Colic lymph node (tissue), 1 donor: ENCODE data around the gene DDX21.

DNA sequence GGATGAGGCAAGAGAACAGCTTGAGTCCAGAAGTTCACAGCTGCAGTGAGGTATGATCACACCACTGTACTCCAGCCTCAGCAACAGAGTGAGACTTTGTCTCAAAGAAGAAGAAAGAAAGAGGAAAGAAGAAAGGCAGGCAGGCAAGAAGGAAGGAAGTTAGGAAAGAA, 13.2 kb upstream of the HNRNPH3 start:
- PRO-cap: no peak

DNA sequence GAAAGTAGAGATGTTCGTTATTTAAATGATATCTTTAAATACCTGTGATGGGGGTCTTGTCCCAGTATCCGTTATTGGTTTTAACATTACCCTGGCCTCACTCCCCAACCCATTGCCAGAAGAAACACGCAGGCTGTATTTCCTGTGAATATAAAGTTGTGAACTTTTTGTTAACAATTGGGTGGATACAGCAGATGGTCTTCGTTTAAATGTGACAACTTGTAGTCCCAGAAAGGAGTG, 852 bp downstream of the CCAR1 start:
- PRO-cap: no peak

DNA sequence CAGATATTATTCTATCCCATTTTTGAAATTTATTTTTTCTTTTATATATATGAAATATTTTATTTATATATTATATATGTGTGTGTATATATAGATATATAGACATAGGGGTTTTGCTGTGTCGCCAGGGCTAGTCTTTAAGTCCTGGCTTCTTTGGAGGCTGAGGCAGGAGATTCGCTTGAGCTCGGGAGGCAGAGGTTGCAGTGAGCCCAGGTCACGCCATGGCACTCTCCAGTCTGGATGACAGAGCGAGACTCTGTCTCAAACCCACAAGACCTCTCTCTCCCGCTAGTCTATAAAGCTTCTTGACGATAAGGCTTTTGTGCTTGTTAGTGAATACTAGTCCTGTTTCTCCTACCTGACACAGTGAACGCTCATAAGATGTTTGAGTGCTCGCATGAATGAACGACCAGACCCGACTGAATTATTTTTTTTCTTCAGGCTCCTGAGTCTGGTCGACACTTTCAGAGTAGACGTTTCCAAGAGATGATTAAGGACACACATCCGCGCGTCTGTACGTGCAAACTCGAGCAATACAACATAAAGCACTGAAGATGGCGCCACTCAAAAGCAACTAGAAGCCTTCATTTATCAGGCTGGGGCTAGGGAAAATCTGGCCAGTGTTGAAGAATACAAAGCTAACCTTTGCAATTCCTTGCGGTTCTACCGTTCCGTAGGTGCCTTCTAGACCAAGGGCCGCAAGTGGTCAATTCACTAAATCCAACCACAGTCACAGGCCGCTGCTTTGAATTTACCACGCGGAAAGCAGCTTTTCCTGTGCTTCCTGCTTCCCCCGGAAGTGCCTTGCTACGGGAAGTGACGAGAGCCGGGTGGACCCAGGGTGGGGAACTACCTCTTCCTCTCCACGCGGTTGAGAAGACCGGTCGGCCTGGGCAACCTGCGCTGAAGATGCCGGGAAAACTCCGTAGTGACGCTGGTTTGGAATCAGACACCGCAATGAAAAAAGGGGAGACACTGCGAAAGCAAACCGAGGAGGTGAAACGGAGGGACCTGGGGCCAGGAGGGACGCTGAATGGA, at the start of gene DDX21:
Gene DDX21, plus strand, starts transcription at position 854 of the 1,038 bp plus-strand sequence.
- PRO-cap: unidirectional peak, minus-strand start at position 492 of the sequence; bidirectional peak, plus-strand start at position 871 of the sequence, minus-strand start at position 801 of the sequence

DNA sequence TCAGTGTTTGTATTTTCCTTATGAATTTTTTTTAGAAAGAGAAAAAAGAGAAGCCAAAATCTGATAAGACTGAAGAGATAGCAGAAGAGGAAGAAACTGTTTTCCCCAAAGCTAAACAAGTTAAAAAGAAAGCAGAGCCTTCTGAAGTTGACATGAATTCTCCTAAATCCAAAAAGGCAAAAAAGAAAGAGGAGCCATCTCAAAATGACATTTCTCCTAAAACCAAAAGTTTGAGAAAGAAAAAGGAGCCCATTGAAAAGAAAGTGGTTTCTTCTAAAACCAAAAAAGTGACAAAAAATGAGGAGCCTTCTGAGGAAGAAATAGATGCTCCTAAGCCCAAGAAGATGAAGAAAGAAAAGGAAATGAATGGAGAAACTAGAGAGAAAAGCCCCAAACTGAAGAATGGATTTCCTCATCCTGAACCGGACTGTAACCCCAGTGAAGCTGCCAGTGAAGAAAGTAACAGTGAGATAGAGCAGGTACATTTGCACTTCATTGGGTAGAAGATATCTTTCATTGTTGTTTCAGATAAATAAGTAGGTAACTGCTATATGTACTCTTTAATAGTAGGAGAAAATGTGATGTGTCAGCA, 3.9 kb downstream of the DDX21 start:
- PRO-cap: no peak

DNA sequence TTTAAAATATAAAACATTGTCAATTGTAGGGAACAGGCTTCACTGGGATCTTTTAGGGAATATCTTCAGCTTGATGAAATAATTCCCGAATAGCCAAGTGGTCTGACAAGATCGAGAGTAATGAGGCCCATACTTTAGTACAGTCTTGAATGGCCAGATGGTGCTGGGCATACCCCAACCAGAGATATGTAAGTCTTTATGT, 1.3 kb downstream of the SRGN start:
- PRO-cap: no peak

- PRO-cap: no peak
Measured at GRCh38 chr10:69096103-69096540, 8.2 kb downstream of the SRGN start.

GRCh38 chr10:69100369-69101065, 12.6 kb downstream of the SRGN start:
- PRO-cap: no peak

DNA sequence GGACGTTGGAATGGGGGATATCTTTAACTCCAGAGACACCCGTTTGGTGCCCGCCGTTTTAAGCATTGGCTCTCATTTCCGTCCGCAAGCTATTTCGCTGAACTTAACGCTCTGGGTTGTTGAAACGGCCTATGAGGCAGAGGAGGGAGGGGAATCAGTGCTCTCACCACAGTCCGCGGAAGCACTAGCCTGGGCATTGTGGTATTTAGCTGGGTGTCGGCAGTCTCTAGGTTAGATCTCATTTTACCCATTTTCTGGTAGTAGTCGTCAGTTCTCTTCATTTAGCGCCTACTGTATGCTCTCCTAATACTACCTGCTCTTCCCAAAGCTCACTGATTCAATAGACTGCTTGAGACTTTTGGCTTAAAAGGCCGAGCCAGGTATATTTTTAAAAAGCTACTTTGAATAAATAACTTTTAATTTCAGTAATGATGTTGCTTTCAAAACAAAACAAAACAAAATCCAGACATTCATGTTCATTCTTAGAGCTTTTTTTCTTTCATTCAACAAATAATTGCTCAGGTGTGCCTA, 922 bp downstream of the VPS26A start:
- PRO-cap: bidirectional peak, plus-strand start at position 157 of the sequence, minus-strand start at position 67 of the sequence

GRCh38 chr10:69215337-69215810, 4.8 kb upstream of the HKDC1 start:
- PRO-cap: no peak

- PRO-cap: no peak
Measured at GRCh38 chr10:69217001-69217681, 3.0 kb upstream of the HKDC1 start.

GRCh38 chr10:69222232-69223101, 2.3 kb downstream of the HKDC1 start:
- PRO-cap: bidirectional peak, plus-strand start at chr10:69222953, minus-strand start at chr10:69222791

DNA sequence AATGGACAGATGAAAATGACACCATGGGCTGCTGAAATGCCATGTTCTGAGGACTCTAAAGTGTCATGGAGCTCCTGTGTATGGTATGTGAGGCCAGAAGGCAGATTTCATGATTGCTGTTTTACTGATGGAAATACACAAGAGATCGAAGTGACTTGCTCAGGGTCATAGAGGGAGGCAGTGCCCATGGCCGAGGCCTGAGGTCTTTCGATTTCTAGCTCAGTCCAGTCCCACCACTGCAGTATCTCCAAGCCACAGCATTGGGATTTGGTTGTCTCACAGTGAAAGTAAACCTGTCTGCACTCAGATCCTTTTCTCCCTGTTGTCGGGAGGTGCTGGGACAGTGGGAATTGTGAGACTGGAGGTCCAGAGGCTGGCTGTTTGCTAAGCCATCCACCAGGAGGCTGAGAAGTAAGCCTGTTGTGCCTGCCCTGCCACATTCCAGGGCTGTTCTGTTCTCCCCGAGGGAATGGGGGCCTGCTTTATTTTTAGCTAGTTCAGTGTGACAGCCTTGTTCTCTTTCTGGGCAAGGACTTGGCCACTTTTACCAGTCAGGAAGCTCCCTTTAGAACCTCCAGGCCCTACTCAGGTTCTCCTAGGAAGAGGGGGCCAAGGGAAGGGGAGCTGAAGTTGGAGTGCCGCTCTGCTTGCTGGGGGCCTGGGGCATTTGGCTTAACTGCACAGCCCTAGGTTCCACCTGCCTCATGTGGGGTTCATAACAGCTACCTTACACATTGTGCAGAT, 14.5 kb downstream of the HK1 start:
- PRO-cap: no peak

GRCh38 chr10:69375212-69376449, 41.1 kb downstream of the TACR2 start:
- PRO-cap: no peak

GRCh38 chr10:69415864-69416267, 852 bp downstream of the TACR2 start:
- PRO-cap: no peak

GRCh38 chr10:69464825-69465375, 13.6 kb downstream of the TSPAN15 start:
- PRO-cap: no peak

DNA sequence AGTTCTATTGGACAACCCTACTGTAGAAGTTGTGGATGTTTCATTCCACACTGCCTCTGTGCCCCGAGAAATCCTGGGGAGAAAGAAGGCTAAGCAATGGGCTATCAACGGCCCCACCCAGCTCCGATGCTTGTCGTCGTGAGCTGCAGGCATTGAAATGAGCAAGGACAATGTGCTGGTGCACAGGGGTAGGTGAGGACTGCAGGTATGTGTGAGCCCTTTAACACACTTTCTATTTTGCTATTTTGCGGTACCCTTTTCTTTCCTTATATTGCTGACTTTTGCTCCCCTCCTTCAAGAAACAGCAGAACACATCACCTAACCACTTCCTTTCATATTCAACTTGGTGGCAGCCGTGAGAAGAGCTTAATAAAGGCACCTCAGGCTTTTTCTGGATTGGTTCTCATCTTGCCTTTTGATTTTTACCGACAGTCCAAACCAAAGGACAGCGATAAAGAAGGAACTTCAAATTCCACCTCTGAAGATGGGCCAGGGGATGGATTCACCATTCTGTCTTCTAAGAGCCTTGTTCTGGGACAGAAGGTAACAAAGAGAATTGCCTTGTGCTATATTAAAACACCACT, 39.2 kb downstream of the AIFM2 start:
- PRO-cap: bidirectional peak, plus-strand start at position 335 of the sequence, minus-strand start at position 209 of the sequence

DNA sequence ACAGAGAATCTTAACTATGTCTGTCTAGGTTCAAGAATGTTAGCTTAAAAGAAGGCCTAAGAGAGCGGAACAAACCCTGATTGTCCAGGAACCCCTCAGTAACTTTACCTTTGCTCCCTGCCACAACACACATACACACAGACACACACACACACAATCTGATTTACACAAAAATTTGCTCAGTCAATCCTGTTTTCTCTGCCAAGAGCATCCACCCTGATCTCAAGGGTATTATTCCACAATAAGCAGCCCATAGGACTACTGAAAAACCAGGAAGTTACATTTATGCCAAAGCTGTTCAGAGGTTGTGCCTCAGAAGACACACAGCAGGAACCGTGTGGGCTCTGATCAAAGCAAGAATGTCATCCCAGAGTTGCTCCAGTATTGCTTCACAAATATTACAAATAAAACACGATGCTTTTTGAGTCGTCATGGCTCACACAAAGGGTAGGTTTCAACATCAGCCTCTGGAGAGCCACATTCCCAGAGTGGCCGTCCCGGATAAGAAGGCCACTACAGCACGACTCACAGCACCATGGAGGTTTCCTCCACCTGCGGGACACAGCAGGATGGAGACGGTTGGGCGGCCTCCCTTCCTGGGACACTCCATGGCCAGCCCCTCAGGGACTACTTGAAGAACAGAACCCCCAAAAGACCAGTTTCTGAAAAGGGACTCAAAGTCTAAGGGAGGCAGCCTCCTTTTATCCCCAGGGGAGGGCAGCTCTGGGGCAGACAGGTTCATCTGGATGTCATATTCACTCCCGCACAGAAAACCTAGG, 1.6 kb downstream of the AIFM2 start:
- PRO-cap: no peak

DNA sequence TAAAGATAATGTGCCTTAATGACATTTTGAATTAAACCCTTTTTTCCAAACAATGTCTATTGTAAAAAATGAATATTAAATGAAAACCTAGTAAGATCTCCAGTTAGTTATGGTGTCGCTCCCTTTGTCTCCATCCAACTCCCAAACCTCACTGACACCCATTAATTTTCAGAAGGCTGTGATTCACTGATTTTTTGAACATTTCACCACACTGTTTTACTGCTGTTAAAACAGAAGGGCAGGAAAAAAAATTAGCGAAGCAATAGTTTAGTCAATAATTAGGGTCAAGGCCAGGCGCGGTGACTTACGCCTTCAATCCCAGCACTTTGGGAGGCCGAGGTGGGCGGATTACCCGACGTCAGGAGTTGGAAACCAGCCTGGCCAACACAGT, 1.3 kb upstream of the PPA1 start:
- PRO-cap: no peak

- PRO-cap: no peak
Measured at GRCh38 chr10:70442250-70442872, 880 bp upstream of the NODAL start.

DNA sequence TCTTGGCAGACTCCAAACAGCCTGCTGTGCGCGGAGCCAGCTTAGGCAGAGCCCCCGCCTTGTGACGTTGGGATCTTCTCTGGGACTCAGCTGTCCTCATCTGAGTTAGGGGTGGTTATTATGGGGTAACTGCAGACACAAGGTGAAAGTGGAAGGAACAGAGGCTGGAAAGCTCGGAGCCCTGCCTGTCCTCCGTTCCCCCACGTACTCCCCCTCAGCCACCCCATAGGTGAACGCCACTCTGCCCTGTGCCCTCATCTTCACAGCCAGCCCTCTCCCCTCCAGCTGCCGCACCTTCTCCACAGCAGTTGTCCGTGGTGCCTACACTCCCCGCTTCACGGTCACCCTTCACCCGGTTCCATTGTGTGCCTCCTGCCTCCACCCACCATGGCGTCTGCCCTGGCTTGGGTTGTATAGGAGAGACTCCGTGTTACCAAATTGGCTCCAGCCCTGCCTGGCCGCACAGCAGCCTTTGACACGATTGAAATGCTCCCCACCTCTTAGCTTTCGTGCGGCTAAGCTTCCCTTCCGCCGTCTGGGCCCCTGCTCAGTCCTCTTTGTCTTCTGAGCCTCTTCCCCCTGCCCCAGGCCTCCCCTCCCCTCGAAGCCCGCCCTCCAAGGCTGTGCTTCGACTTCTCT, 18.2 kb upstream of the NODAL start:
- PRO-cap: no peak